SP-49 (cell line): ENCODE data around the genes PLD3 and SERTAD1.

DNA sequence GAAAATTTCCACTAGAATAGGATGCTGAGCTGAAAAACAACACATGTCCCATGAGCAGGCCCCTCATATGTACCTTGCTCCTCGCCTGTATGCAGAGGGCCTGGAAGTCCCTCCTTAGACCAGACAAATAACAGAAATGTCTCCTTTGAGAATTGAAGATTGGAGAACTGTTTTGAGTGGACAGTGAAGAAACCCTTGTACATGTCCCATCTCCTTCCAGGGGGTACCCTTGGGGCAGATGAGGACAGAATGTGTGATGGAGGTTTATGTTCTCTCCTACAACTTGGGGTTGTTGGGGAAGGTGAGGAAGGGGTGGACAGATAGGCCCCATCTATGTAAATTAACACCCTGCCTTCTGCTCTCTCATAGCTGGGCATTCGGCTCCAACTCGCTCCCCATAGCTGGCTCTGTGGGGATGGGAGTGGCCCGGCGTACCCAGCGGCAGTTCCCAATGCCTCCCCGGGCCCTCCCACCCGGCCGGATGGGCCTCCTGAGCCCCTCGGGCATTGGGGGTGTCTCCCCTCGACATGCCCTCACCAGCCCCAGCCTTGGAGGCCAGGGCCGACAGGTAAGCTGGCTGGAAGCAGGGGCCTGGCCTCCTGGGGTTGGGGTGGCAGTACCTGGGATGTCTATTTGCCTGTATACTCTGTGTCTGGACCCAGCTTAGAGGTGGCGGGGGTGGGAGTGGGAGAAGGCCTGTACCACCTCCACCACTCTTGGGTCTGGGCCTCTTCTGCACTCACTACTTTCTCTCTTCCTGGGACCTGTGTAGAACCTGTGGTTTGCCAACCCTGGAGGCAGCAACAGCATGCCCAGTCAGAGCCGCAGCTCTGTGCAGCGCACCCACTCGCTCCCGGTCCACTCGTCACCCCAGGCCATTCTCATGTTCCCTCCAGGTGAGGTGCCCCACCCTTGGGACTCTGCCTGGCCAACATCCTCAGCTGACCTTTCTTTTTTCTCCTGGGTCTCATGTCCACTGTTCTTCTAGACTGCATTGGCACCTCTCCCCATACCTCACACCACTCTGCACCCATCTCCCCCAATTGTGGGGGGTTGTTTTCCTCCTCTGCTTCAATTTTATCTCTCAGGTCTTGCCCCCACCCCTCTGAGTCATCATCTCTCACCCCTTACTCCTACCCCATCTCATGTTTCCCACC lies 10.3 kb downstream of the PAF1 start:
- PRO-cap, result no peak

DNA sequence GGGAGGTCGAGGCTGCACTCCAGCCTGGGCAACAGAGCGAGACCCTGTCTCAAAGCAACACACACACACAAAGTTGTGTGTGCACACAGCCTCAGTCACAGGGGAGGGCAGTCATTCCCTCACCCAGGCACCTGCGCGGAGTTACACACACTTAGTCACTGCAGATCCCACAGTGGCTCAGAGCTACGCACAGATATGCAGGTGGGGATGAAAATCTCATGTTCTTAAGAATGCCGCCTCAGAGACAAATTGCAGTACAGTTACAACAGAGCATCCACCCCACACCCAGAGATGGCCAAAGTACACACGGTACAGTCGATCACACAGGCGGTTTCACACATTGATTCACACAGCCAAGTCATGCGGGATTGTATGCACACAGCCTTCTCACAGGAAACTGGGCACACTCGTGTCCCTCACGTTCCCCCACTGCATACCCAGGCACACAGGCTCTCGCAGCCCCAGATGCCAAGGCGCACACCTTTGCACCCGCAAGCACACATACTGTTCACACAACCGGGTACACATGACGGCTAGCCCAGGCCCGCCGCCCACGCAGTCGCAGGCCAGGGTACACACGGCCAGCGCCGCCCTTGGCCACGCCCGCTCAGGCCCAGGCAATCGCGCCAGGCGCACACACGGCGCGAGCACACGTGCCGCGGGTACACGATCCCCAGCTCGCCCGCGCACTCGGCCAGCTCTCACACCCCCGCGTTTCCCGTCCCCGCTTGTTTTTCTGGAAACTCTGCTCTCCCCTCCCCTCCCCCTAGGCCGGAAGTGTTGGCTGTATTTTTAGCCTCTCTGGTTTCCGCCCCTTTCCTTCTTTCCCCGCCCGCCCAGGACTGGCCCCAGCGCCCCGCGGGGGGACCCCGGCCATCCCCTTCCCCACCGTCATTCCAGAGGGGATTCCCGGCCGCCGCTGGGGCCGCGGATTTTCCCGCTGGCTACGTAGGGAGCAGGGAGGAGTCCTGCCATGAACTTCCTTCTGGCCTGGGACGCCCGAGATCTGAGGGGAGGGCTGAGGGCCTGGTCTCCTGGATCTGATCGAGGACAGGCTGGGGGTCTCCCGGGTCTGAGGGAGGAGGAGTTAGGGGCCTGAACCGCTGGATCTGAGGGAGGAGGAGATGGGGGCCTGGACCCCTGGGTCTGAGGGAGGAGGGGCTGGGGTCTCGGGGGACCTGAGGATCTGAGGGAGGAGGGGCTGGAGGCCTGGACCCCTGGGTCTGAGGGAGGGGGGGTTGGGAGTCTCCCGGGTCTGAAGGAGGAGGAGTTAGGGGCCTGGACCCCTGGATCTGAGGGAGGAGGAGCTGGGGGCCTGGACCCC lies 4.2 kb upstream of the ZFP36 start:
- PRO-cap, result unidirectional peak, minus-strand start at position 509 of the sequence; bidirectional peak, plus-strand start at position 819 of the sequence, minus-strand start at position 730 of the sequence

DNA sequence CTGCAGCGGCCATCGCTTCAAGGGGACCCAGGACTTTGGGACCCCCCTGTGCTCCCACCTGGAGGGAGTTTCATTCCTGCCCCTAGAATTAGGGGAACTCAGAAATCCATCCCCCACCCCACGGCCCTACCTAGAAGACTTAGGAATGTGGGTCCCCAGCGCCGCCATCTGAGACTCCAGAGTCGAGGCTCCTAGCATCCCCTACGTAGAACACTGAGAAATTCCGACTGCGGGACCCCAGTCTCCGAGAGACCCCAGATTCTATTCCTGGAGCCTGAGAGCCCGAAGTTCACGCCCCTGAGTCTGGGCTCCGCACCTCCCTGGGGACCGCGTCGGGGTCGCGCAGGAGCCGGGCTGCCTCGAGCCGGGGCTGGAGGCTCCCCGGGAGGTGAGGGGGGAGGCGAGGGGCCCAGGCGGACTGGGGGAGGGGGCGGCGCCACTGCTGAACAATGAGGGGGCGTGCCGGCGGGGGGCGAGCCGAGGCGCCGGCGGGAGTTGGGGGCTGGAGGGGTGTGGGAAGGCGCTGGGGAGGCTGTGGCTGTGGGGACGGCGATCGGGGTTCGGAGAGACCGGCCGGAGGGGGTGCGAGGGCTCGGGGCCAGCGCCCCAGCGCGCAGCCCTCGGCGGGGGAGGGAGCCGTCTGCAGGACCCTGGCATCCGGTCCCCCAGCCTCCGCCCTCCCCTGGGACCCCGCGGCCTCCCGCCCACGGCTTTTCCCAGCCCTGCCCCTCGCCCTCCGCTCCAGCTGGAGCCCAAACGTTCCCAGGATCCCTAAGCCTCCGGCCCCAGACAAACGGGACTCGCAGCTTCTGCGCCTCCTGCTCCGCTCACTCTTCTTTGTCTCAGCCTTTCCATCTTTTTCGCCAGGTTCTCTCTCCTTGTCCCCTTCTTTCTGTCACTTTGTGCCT lies 810 bp downstream of the PLEKHG2 start:
- PRO-cap, result no peak

DNA sequence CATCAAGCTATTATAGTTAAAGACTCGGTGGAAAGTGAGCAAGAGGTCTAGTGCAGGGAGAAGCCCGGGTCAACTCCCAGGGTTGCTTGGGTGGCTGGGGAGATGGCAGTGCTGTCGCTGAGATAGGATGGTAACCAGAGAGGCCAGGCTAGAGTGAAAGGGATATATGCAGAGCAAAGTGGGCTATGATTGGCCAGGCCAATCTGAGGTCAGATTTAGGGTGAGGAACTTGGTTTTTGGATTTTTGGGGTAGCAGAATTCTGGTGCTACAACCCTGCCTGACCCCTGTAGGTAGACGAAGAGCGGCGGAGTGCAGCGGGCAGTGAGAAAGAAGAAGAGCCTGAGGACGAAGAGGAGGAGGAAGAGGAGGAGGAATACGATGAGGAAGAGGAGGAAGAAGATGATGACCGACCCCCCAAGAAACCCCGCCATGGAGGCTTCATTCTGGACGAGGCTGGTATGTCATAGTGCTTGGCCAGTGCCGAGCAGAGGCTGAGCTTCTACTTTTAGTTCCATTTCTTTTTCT lies 7.7 kb downstream of the SUPT5H start:
- PRO-cap, result no peak

DNA sequence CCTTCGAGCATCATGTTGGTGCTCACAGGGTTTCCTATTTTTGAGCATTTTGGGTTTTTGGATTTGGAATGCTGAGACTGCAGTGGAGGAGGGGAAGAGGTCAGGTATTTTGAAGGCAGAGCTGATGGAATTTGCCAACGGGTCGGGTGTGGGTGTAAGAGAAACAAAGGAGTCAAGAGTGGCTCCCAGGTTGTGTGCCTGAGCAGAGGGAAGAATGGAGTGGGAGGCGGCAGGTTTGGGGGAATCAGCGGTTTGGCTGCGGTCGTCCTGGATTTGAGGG lies 14.7 kb upstream of the TIMM50 start:
- PRO-cap, result no peak

DNA sequence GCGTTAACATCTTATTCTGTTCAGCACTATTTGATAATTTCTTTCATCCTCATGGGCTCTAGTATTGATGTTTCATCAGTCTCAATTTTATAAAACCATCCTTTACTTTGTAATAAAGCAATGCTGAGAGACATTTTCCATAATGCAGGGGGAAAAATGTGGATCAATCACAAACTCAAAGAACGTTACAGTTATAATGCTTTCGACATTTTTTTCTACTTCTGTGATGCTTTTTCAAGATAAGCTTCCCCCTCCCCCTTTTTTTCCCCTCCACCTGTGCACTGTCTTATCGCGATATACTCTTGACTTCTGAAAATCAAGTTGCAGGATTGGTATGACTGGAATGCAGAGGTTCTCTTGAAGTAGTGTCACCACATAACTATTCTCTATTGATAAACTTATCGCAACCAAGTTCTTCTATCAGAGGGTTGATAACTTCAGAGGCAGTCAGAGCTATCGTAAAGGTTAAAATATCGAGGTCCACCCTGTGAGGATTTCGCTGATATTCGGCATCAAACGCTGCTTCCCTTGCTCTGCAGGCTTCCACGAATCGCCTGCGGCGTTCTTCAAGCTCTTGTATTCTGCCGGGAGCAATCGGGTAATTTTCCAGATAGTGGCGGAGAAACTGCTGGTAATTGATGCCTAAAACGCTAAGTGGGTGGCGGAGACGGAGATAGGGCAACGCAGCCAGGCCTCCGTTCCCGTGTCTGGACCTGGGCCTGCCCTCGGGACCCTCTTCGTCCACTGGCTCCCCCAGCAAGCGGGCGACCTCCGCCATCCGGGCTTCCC lies 777 bp downstream of the EID2 start:
- PRO-cap, result no peak

- PRO-cap, result no peak
These were observed 1.6 kb downstream of the LGALS14 start for GRCh38 chr19:39705855-39706332.

DNA sequence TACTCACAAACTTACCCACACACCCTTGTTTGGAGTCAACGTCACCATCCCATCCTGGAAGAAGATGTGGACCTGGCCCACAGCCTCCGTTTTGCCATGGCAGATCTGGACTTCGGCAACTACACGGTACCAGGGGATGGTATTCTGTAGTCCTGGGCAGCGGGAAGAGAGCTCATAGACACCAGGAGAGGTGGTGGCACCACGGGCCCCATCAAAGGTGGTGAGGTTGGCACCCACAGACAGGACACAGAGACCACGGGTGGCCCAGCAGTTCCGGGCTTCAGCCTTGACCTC lies 20.5 kb upstream of the FBL start:
- PRO-cap, result no peak

DNA sequence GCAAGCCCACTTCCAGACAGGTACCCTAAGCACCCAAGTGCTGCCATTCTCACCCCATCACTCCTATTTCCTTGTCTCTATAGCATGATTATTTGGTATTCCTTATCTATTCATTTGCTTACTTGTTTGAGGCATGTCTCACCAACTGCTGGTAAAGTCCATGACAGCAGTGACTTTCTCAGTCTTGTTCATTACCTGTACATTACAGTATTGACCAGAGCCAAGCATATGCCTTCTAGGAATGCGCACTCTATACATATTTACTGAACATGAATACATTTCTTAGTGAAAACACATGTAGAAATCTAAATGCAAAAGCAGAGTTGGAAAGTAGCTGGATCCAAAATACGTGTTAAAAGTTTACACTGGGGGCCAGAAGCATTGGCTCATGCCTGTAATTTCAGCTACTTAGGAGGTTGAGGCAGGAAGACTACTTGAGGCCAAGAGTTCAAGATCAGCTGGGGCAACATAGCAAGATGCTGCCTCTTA lies 9.4 kb downstream of the ZNF780B start:
- PRO-cap, result no peak

- PRO-cap, result no peak
These were observed 301 bp downstream of the TTC9B start for GRCh38 chr19:40217935-40218230.

DNA sequence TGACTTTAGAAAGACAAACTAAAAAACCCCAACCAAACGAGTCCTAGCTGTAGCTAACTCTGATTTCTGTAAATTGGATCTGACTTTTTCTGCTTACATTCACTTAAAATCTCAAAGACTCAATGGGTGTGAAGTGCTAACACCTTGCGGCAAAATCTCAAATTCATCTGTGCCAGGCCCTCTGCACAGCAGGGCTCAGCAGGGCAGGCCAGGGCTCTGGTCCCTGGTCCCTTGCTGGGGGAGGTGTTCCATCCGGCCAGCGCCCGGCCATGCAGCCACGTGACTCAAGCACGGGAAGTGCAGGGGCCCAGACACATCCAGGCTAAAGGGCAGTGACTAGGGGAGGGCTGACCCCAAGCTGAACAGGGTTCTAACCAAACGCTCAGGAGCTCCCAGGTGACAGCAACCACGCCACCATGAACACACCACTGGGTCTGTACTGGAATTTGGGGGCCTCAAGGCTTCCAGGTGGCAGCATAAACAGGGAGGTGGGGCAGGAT lies 5.0 kb upstream of the CCNP start:
- PRO-cap, result no peak

- PRO-cap, result no peak
These were observed 23.1 kb upstream of the CCNP start for GRCh38 chr19:40249424-40250233.

DNA sequence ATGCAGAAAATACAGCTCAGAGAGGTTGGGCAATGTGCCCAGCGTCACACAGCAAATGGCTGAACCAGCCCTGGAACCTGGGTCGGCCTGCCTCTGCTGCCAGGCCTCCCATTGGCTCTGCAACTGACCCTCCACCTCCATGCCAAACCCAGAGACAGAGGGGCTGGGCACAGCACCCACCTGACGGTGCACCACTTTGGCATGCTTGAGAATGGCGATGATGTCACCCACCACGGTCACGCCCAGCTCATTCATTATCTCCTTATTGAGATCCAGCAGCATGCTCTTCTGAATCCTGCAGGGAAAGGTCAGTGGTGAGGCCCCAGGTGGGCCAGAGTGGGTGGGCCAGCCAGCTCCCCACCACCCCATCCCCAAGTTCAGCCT lies 12.3 kb downstream of the C19orf47 start:
- PRO-cap, result no peak

DNA sequence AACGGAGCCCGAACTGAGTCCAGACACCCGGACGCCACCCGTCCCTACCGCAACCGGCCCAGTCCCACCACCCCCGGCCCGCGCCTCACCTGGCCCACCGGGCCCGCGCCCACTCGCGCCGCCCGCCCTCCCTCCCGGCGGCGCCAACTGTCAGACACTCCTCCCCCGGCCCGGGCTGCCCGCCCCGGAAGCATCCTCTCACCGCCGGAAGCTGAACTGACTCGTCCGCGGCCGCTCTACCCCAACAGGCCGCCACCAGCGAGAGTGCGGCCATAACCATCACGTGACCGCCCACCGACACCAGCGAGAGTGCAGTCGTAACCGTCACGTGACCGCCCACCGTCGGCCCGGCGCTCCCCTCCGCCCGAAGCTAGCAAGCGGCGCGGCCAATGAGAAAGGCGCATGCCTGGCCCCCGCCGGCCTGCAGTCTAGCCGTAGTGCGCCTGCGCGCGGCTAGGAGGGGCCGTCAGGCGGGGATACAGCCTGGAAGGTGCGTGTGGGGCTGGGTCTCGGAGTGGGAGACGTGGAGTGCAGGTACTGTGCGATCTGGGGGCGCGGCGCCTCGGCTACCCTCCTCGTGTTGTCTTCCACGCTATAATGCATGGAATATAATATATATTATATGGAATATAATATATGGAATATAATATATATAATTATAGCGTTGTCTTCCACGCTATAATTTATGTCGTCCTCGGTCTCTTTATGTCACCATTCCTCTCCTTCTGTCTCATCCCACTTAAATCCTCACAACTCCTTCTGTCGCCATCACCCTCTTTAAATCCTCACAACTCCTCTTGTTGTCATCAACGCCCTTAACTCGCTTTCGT lies at the start of gene PLD3:
Gene PLD3 (plus strand): TSS at position 461 of the 830 bp plus-strand sequence.
- PRO-cap, result bidirectional peak, plus-strand start at position 473 of the sequence, minus-strand start at position 218 of the sequence

GRCh38 chr19:40423366-40423713 lies 2.5 kb downstream of the SERTAD1 start:
- PRO-cap, result no peak

- PRO-cap, result unidirectional peak, minus-strand start at chr19:40425610; bidirectional peak, plus-strand start at chr19:40426151, minus-strand start at chr19:40425992
These were observed at the start of gene SERTAD1 for GRCh38 chr19:40425282-40426215. TSS of gene SERTAD1 (minus strand) at chr19:40425992.

DNA sequence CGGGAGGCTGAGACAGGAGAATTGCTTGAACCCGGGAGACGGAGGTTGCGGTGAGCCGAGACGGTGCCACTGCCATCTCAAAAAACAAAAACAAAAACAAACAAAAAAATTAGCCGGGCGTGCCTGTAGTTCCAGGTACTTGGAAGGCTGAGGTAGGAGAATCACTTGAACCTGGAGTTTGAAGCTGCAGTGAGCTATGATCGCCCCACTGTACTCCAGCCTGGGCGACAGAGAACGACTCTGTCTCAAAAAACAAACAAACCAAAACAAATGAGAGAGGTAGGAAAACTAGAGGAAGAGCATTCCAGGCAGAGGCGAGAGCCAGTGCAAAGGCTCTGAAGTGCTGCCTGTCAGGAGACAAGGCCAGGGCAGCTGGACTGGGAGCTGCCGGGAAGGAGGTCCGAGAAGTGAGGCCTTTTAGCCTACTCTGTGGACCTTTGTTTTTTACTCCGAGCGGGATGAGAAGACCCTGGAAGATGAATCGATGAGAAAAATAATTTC lies 7.5 kb upstream of the SERTAD1 start:
- PRO-cap, result no peak

- PRO-cap, result no peak
These were observed 3.3 kb downstream of the SERTAD3 start for GRCh38 chr19:40440795-40441370.

DNA sequence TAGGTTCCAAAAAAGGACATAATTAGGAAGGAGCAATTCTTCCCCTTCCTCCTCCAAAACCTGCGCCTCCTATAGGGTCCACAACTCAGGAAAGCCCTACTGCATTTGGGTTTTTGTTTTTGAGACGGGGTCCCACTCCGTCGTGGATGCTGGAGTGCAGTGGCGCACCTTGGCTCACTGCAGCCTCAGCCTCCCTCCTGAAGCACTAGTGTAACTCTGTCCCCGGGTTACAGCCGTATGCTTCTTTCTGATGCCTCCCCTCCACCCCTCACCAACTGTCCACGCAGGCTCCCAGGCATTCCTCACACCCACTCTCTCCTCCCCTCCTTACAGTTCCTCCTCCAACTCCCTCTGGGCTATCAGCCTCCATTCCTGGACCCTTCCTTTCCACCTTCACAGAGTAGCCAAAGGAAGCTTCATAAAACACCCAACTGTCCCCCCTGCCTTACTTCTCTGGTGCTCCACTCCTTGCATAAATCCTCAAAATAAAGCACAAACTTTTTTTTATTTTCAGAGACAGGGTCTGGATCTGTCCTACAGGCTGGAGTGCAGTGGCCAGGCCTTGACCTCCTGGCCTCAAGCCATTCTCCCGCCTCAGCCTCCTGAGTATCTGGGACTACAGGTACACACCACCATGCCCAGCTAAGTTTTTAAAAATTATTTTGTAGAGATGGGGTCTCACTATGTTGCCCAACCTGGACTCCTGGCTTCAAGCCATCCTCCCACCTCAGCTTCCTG lies 2.3 kb upstream of the SERTAD3 start:
- PRO-cap, result no peak

- PRO-cap, result no peak
These were observed 45.9 kb downstream of the SPTBN4 start for GRCh38 chr19:40512650-40513130.